Camera-type eye (tissue), 1 donor: Measurements from ENCODE around the gene MAGEE2.

- RAMPAGE, long total RNA = no peak
Observed at GRCh38 chrX:70930302-70930841, 524 bp downstream of the SLC7A3 start.

DNA sequence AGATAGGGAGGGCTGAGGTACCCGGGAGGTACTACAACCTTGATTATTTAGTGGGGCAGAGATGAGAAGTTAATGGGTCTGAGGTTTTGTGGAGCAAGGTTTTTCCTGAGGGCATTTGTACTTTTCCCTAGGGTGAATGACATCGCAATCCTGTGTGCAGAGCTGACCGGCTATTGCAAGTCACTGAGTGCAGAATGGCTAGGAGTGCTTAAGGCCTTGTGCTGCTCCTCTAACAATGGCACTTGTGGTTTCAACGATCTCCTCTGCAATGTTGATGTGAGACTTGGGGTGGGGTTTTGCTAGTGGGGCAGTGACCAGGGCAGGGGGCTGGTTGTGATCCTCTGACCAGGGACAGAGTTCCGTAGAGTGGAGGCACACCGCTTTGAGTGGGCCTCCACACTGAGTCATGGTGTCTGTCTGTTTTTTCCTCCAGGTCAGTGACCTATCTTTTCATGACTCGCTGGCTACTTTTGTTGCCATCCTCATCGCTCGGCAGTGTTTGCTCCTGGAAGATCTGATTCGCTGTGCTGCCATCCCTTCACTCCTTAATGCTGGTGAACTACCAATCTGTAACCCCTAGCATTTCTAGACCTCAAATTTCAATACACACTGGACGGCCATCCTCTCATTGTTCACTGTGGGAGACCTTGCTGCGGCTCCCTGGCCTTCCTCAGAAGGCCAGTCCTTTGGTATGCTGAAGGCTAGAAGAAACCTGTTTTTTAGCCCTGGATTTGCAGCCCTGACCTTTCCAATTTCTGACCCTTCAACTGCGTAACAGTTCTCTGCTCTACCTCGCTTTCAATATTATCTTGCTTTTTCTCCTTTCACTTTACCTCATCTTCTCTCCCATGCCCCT, 10.0 kb downstream of the MED12 start:
- RAMPAGE, long total RNA = no peak

DNA sequence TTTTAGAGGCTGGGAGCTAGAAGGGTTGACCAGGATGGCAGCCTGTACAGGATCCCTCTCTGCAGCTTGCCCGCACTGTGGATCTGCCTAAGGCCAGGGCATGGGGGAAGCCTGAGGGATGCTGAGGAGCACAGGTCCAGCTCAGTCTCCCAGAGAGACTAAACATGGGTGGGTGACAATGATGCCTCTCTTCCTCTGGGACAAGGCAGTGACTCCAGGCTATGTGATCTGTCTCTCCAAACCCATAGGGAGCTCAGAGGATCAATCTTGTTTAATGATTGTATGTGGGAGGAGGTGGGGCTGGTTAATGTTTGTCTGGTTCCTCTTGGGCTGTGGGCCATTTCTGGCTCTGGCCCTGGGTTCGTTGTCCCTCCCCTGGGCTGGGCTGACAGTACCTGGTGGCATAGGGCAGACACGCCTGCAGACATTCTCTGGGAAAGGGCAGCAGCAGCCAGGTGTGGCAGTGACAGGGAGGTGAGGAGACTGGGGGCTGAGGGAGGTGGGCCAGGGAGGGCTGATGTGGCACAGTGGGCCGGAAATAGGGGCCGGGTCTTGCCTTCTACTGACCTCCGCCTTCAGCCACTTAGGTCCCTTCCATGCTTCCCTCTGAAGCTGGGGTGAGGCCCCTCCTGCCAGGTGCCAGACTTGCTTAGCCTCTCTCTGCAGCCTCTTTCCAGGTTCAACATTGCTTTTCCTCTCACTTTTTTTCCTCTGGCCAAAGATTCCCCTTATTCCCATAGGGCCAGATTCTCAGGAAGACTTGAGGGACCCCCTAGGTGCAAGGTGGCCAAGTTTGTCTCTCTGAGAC, 8.0 kb upstream of the GJB1 start:
- RAMPAGE, long total RNA = no peak

DNA sequence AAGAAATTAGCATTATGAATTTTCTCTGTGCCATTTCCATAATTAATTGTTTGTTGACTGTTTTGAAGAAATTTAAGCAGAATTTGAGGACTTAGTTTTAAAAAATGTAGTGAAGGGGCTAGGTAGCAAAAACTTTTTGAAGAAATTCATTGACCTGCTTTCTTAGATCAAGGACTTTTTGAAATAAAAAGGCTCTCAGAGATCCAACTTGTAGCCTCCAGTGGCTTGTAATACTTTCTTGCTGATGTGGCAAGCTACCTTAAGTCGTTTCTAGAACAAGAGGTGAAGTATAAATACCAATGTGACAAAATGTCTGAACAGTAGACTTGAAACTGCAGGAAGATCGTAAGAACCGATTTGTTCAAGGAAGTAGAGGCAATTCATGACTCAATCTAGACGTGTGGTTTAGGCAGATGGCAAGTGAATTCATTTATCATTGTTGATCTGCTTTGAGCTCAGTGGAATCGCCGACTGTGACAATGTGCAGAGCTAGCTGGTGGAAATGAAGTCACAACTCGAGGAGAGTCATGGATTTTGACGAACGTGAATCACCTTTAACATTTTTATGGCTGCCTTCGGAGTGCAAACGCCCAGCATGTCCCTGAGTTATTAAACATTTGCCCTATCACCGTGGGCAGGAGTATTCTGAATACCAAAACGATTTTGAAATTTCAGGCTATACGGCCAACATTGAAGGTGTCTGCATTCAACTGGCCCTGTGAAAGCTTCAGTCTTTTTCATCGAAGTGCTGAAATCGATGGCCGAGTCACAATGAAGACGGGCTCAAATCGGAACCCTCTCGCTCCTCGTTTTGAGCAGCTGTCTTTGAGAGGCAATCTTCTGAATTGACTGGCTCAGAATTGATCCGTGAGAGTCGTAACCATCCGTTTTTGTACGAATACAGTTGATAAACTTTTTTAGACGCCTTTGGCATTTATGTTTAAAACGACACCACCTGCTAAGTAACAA, 814 bp upstream of the OGT start:
- RAMPAGE, long total RNA = no peak

GRCh38 chrX:71603846-71604534, 14.3 kb downstream of the CXCR3 start:
- RAMPAGE, long total RNA = no peak

- RAMPAGE, long total RNA = no peak
Observed at GRCh38 chrX:71636795-71637323, 18.5 kb upstream of the CXCR3 start.

DNA sequence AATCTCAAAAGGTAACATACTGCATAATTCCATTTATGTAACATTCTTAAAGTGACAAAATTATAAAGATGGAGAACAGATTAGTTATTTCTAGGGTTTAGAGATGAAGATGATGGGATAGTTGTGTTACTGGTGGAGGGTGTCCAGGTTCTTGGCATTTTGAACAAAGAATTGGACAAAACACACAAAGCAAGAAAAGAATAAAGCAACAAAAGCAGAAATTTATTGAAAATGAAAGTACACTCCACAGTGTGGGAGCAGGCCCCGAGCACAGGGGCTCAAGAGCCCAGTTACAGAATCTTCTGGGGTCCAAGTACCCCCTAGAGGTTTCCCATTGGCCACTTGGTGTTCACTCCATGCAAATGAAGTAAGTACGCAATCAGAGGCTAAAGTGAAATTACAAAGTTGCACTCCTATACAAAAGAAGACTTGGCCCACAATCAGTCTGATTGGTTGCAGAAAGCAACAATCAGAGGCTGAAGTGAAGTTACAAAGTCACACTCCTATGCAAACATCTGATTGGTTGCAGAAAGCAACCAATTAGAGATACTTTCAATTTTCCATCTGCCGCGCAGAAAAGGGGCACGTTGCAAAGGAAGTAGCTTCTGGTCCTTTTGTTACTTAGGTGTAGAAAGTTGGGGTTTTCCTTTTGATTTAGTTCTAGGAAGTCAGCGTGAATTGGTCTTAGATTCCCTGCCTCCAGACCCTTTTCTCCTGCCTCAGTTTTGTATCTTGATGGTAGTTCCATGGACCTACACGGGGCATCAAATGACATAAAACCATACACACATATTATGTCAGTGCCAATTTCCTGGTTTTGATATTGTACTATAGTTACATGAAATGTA, 12.6 kb upstream of the PIN4 start:
- RAMPAGE, long total RNA = no peak

DNA sequence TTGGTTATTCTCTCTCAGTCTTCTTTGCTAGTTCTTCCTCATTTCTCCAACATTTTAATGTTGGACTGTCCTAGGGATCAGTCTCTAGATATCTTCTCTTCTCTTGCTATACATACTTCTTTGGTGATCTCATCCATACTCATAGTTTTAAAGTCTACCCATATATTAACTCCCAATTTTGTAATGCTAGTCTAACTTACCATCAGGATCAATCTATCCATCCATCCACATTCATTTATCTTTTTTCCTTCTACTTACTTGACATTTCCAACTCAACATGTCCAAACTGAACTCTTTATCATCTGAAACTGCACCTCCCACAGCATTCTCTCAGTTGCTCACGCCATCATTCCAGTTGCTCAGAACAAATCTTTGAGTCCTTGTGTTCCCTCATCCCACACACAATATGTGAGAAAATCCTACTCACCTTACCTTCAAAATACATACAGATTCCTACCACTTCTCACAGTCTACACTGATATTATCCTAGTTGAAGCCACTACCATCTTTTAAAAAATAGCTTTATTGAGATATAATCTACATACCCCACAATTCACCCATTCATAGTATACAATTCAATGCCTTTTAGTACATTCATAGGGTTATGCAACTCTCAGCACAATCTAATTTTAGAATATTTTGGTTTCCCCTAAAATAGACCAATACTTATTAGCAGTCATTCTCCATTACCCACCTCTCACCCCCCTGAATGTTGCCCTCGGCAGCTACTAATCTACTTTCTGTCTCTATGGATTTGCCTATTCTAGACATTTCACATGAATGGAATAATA, 94.6 kb upstream of the CITED1 start:
- RAMPAGE, long total RNA = no peak

GRCh38 chrX:72553948-72555211, 18.3 kb downstream of the HDAC8 start:
- RAMPAGE, long total RNA = no peak

DNA sequence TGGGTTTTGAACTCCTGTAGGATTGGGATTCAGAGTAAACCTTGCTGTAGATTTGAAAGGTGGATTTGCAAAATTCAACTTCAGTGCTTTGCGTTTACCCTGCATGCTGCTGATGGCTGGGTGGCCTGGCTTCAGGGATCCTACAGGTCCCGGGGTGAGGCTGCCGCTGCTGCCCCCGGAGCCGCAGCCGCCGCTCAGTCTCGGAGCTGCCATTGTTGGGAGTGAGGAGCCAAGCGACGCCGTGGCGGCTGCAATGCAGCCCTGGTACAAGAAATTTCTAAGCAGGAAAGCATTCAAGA, 37.1 kb upstream of the CHIC1 start:
- RAMPAGE, long total RNA = no peak

- RAMPAGE, long total RNA = no peak
Observed at GRCh38 chrX:73844921-73845970, 282.2 kb downstream of the CHIC1 start.

DNA sequence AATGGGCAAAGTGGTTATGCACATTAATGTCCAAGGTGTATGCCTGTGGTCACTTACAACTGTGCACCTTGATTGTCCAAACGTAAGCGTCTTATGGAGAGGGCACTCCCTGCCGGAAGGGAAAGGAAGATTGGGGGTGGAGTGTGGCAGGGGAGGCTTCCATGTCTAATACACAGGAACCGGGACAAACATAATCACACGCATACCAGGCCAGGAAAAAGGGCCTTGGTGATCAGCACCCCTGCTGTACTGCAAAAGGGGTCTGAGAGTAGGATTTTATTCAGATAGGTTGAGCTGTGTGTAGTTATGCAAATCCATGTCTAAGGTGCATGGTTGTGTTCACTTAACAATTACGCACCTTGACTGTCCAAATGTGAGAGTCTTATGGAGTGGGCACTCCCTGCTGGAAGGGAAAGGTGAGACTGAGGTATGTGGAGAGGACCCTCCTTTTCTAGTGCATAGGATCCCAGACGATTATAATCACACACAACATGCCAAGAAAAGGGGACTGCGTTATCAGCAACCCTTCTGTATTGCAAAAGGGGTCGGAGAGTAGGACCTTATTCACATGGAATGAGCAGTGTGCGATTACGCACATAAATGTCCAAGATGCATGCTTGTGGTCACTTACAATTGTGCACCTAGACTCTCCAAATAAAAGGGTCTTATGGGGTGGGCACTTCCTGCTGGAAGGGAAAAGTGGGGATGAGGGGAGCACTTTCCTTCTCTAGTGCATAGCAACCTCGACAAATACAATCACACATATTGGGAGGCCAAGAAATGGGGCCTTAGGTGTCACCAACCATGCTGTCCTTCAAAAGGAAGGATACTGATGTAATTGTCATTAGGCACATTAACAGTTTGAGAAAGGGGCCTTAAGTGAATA, 283.2 kb downstream of the CHIC1 start:
- RAMPAGE, long total RNA = no peak

- RAMPAGE, long total RNA = no peak
Observed at GRCh38 chrX:73848954-73850049, 286.3 kb downstream of the CHIC1 start.

DNA sequence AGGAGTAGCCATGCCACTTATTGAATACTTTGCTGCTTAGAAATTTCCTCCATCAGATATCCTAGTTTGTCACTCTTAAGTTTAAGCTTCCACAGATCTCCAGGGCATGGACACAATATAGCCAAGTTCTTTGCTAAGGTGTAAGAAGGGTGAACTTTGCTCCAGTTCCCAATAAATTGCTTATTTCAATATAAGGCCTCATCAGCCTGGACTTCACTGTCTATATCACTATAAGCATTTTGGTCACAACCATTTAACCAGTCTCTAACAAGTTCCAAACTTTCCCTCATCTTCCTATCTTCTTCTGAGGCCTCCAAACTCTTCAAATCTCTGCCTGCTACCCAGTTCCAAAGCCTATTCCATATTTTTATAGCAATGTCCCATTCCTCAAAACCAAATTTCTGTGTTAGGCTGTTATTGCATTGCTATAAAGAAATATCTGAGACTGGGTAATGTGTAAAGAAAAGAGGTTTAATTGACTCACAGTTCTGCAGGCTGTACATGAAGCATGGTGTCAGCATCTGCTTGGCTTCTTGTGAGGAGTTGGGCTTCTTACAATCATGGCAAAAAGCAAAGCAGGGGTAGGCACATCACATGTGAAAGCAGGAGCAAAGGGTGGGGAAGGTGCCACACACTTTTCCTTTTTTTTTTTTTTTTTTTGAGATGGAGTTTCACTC, 213.3 kb upstream of the ZCCHC13 start:
- RAMPAGE, long total RNA = no peak

- RAMPAGE, long total RNA = no peak
Observed at GRCh38 chrX:74207358-74208029, 96.5 kb upstream of the ZCCHC13 start.

DNA sequence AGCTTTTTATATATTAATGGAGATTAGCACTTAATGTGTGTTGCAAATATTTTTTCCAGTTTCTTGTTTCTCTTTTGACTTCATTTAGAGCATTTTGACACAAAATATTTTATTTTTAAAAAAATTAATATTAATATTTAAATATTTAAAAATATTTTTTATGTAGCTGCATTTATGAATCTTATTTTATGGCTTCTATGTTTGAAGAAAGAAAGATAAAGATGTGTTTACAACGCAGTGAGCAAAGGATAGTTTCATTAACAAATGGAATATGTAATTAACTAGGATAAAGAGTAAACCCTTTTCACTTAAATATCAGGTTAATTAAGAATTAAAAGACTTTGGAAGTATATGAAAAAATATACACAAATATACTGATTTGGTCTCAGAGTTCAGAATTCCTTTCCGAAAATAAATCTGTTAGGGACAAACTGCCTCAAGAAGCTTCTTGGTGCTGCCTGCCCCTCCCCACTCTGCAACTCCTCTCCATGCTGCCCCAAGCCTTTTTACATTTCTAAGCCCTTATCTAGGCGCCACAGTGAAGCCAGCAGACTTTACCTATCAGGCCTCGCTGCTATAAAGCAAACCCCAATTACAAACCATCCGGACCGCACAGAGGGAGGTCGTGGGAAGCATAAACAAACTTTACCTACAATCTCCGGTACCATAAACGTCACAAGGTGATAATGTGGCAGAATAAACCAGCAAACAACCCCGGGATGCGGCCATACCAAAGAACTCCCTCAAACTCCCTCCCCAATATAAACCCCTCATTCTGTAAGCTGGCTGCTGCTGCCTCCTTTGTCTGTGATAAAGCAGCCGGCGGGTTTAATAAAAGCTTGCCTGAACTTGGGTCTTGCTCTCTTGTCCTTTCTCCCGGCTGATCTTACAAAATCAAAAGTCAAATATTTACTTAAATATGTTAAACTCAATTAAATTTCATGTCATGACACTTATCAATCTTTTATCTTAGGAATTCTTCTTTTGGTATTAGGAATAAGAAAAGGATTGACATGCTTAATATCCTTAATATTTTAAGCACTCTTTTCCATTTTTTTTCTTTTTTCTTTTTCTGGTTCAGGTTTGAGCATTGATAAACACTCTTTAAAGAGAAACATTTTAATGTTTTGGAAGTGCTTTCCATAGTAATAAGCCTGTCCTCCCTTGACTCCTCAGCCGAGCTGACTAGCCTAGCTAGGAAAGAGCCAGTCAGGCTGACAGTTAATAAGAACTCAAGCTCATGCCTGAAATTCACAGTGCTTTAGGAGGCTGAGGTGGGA, 54.0 kb upstream of the ZCCHC13 start:
- RAMPAGE, long total RNA = no peak

DNA sequence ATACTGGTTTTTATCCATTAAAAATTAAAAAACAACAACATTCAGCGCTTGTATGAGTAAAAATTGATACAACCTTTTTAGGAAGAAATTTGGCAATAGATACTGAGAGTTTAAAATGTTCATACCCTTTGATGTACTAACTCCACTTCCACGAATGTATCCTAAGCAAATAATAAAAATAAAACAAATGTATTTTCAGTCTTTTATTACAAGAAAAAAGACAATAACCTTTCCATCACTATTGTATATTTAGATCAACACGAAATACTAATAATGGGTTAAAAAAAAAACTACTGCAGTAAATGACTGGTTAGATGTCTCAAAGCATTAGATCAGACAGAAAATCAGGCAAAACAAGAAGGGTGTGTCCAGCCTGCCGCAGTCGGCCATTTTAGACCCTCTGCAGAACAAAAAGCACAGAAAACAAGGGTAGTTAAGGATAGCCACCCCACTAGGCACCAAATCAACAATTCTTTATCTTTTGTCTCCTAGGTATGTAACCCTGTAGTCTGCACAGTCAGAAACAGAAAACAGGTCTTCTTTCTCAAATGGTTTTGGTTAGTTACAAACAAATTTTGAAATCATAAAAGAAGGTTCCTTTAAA, 13.6 kb upstream of the ZCCHC13 start:
- RAMPAGE, long total RNA = no peak

DNA sequence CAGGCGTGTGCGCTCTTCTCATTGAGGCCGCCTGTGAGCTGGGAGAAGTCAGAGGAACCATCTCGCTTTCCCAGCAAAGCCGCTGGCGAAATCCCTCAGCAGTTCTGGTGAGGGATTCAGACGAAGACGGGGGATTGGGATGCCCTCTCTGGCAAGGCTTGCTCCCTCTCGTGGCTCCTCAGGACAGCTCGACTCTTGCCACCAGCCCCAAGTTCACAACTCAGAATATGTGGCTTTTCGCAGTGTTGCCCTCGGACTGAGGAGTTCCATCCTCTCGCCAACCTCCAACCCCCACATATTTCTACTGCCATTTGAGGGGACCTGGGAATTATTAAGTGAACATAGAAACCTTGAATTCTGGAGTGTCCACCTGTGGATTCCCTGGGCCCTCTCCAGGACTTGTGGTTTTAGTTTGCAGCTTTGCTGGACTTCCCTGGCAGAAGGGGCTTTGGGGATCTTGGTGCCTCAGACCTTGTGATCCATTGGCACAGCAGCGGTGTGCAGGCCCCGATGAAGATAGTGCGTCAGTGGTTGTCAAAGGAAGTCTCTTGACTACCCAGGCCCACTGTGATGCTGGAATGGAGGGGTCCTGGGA, 1.9 kb downstream of the SLC16A2 start:
- RAMPAGE, long total RNA = no peak

DNA sequence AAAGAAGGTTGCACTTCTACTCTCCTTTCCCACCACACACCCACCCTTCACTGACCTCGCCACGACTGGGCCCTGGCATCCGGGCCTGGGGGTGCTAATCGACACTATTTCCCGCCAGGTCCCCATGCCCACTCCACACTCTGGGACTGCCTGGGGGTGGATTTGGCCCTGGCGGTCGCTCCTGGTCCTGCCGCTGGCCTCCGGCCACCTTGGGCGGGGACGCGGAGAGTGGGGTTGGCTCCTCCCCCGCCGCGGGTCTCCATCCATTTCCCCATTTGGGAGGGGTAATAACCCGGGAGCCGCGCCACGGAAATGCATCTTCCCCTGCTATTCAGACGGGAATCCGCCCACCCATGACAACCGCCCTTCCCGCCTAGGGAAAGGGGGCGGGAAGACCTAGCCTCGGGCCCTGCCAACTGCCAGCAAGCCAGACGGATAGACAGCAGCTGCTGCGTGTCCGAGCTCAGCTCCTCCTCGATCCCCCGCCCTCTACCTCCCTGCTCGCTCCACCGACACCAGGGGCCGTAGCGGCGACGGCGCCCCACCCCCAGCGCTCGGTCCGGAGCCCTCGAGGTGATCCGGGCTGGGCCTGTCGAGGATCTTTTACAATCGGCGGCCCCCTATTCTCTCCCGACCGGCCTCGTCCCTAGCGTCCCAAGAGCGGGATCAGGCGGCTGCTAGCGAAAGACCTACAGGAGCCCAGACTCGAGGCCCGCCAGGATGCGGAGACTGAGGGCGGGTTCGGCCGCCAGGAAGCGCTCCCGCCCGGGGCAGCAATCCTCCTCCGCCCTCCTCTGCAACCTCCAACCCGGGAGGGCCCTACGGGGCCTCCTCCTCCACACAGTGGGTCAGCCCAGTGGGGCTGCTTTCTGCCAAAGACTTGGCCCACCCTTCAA, 78.0 kb downstream of the RLIM start:
- RAMPAGE, long total RNA = no peak

GRCh38 chrX:75784946-75785437, at the start of gene MAGEE2:
Gene MAGEE2, minus strand, starts transcription at chrX:75785254.
- RAMPAGE, long total RNA = start-site peak on the minus strand at chrX:75785236-75785254, 5 reads